Ileum (tissue), 1 donor: Measurements from ENCODE around the gene HIVEP2.

- PRO-cap: no peak
Measured at GRCh38 chr6:142769488-142770403, 175.2 kb downstream of the HIVEP2 start.

GRCh38 chr6:142819997-142821164 is 124.6 kb downstream of the HIVEP2 start:
- PRO-cap: no peak

GRCh38 chr6:142918102-142918723 is 26.8 kb downstream of the HIVEP2 start:
- PRO-cap: no peak

GRCh38 chr6:142944390-142944990 is 486 bp downstream of the HIVEP2 start:
- PRO-cap: bidirectional peak, plus-strand start at chr6:142944528, minus-strand start at chr6:142944589; bidirectional peak, plus-strand start at chr6:142944711, minus-strand start at chr6:142944654

DNA sequence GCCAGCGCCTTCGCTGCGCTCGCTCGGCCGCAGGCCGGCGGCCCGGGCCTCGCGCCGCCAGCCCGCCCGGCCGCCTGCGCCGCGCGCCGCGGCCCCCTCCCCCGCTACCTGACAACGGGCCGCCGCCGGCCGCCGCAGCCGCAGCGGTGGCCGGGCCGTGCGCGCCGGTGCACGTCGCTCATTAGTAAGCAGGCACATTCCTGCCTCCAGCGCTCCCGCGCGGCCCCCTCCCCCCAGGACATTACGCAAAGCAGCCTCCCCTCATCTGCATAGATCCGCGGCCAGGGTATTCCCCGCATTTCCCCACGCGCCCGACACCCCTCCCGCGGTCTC is at the start of gene HIVEP2:
HIVEP2 (minus strand) TSS at position 186 of the 333 bp plus-strand sequence.
- PRO-cap: bidirectional peak, plus-strand start outside the sequence, minus-strand start at position 106 of the sequence

DNA sequence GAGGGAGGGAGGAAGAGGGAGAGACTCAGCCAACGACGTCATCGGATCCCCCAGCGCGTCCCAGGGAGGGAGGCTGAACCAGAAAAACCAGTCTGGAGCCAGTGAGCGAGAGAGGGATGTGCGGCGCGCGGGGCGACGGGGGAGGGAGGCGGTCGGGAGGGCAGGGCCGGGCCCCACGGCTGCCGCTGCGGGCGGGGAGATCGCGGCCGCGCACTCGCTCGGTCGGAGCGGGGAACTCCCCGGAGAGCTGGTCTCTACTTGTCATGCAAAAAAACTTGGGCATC is 1.4 kb upstream of the HIVEP2 start:
- PRO-cap: bidirectional peak, plus-strand start at position 101 of the sequence, minus-strand start outside the sequence

- PRO-cap: no peak
Measured at GRCh38 chr6:143054550-143054887, 6.2 kb upstream of the AIG1 start.

GRCh38 chr6:143165649-143166691 is 105.3 kb downstream of the AIG1 start:
- PRO-cap: no peak

GRCh38 chr6:143514862-143515593 is 3.5 kb upstream of the FUCA2 start:
- PRO-cap: no peak

DNA sequence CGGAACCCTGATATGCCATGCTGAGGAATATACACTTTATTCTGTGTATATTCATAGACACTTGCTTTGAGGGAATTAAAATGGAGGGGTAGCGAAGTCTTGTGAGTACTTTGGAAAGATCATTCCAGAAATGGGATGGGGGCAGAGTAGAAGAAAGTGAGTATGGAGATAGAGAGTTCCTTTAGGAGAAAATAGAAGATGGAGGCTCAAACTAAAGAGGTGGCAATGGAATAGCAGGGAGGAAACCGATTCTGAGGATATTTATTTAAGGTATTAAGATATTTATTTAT is 21.1 kb upstream of the FUCA2 start:
- PRO-cap: no peak

GRCh38 chr6:143679003-143679649 is 1.4 kb downstream of the PHACTR2 start:
- PRO-cap: no peak

DNA sequence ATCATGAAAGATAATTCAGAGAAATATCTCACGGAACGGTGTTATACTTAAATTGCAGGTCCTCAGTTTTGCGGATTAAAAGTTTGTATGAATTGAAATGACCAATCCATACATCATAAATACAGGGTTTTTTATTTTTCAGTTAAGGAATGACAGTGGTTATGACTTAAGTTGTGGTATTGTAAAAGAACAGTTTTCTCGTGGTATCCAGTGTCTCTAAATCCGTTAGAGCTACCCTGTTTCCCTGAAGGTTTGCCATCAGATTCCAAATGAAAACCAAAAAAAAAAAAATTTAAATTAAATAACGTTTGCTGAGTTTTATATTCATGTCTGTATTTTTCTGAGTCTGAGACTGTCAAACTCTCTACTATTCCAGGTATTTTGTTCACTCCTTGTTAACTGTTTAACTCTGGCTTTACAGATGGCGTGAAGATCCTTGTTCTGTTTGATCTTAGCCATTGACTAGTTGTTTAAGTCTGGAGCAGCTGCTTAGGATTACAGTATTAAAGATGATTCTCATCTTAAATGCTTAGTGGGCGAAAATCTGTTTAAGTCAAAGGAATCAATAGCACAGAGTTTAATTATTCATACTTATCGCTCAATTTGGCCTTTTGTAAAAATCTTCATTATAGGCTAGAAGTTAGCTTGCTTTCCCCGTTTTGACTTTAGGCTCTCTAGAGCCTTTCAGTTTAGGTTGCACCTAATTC is 2.3 kb downstream of the PHACTR2 start:
- PRO-cap: no peak

DNA sequence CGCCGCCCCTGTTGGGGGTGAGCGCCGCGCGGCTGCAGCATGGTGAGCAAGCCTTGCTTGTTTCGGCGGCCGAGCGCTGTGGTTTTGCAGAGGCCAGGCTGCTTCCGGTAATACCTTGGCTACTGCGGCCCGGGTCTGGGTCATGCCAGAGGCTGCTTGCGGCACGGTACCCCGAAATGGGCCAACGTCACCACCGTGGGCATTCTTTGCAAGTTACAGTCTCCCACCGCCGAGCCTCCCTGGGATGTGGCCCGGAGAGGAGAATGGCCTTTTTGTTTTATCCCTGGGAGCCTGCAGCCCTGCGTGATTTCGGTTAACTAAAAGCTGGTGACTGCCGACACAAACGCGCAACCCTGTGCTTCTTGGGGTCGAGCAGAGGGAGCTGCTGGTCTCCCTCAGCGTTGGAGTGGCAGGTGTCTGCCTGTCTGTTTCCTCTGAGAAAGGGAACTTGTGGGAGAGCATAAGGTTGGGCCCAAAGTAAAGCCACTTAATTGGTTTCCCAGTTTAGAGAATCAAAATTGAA is 362 bp downstream of the LTV1 start:
- PRO-cap: no peak

DNA sequence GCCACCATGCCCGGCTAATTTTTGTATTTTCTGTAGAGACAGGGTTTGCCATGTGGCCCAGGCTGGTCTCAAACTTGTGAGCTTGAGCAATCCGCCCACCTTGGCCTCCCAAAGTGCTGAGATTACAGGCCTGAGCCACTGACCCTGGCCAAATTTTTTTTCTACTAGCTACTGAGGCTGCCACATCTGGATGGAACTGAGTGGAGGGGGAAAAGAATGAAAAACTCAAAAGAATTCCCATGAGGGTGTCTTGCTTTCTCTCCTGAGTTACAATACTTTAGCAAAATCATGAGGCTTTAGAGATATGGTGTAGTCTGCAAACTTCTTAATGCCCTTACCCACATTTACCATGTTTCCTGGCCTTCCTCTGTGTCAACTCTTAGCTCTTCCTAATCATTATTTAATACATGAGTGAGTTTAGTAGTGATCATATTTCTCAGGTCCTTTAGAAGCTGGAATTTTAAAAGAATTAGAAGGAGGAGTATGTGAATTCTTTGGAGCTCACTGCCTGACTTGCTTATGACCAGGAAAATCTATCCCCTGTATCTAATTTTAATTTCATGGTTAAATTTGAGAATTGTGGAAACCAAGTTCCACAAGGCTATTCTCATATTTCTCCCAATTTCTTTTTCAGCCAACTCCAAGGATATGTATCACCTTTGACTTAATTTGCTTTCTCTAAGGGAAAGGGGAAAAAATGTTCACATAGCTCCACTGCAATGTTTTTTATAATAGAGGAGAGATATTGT is 39.0 kb downstream of the STX11 start:
- PRO-cap: no peak

DNA sequence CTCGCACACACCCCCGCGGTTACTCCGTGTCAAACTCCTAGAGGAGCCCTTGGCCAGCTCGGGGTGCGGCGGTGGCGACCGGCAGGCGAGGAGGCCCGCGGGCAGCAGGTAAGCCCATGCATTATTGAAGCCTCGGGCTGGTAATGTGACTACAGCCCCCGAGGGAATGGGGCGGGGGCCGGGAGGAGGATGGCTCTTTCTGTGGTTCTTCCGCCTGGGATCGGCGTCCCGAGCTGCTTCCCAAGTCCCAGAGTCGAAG is 508 bp downstream of the UTRN start:
- PRO-cap: no peak

DNA sequence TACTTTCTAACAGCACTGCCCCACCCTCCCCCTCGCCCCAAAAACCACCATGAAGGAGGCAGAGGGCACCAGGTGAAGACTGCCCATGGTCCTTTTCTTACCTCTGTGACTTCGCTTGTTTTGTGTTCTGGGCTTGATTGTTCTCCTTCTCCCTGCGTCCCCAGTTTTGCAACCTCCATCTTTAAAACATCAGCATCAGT is 16.6 kb downstream of the UTRN start:
- PRO-cap: no peak

- PRO-cap: no peak
Measured at GRCh38 chr6:144326752-144327668, 41.9 kb downstream of the UTRN start.

DNA sequence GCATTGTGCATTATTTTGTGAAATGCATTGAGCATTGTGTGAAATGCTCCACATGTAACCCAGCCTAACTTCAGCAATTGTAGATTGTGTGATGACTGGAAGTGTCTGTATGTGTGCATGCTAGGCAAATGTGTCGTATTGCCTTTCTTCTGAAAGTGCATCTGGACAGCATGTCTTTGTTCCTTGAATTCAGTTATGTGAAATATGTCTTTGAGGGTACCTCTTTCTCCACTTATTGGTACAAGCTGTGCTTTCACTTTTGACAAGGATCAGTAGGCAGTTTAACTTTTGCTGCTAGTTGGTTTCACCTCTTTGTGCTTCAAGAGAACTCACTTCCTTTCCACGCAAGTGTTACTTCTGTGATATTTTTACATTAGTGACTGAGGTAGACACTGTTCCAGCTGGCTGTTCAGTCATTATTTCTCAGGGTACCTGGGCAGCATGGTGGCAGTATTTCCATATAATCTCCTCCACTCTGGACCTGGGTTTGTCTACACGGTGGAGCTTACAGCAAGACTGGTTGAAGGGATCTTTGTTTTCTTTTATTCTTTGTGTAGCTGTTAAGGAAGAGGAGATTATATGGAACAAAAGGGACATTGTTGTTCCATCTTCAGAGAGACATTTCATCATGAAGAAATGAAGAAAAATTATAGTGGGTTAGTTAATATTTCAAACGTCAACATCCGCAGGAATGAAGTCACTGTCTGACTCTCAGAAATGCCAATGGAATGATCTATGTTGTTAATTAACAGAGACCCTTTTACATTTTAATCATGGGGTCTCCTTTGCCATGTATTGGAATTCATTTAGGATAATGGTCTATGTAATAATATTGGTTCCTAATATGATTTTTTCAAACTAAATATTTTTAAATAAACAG is 175.4 kb downstream of the UTRN start:
- PRO-cap: no peak

- PRO-cap: no peak
Measured at GRCh38 chr6:144926461-144927139, 641.5 kb downstream of the UTRN start.

- PRO-cap: no peak
Measured at GRCh38 chr6:144977116-144978013, 692.2 kb downstream of the UTRN start.